HCT116 (cell line): Measurements from ENCODE around the gene SIX6.

DNA sequence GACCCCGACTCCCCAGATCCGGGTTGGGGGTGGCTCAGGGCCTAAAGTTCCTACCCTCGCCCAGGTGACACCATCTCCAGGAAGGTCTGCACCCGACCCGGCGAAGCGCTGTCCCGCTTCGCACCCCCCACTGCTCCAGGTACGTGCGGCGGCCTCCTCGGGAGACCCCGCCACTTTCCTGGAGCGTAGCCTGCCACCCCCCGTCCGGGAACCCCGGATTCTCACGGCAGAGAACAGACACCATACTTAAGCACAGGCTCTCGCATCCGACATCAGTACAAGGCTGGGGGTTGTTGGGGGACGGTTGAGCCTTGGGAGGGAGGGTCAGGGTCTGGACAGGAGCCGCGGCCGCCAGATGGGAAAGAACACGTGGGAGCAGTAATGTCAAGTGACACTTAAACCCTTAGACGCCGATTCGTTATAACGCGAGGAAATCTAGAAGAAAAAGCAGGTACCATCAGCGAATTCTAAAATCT, 485 bp downstream of the TIMM9 start:
- RRBS = 0% methylated on average over 6 of the region's 32 CpGs

GRCh38 chr14:58571950-58572423, 65.8 kb upstream of the DACT1 start:
- RRBS = no CpG with 5 or more reads among the region's 7 CpGs

DNA sequence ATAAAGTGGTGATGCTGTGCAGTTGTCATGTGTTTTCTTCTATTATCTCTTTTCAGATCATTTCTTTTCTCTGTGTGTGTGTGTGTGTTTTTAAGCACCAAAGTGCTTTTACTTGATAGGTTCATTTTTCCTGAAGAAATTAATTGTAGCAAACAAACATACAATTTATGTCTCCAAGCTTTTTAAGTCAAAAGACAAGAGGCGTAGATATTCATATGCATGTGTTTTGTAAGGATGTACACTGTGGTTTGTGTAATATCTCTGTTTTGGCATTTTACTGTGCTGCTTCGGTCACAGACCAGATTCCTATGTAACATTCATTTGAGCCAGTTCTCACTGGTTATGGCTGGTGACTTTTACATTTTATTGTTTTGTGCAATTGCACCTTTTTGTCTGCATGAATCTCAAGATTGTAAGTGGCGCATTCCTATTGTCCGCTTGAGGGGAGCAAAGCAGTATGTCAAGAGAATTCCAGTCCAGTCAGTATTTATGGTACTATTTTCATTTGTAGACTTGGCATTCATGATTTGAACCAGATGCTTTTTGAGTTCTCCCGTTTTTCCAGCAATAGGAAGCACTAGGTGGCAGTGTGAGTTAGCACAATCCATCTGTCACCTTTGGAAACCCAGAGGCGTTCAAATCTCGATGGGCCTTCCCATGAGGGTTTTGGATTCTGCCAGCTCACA, 1.9 kb downstream of the DACT1 start:
- RRBS = no CpG with 5 or more reads among the region's 7 CpGs

GRCh38 chr14:58752777-58753382, 115.1 kb downstream of the DACT1 start:
- RRBS = no CpG with 5 or more reads among the region's 12 CpGs

- RRBS = no CpG with 5 or more reads among the region's 10 CpGs
Observed at GRCh38 chr14:59190362-59190870, 1.9 kb downstream of the DAAM1 start.

GRCh38 chr14:59384064-59384453, 81.1 kb downstream of the GPR135 start:
- RRBS = no CpG with 5 or more reads among the region's 3 CpGs

- RRBS = no CpG with 5 or more reads among the region's 6 CpGs
Observed at GRCh38 chr14:59695013-59695662, 118.5 kb upstream of the CCDC175 start.

DNA sequence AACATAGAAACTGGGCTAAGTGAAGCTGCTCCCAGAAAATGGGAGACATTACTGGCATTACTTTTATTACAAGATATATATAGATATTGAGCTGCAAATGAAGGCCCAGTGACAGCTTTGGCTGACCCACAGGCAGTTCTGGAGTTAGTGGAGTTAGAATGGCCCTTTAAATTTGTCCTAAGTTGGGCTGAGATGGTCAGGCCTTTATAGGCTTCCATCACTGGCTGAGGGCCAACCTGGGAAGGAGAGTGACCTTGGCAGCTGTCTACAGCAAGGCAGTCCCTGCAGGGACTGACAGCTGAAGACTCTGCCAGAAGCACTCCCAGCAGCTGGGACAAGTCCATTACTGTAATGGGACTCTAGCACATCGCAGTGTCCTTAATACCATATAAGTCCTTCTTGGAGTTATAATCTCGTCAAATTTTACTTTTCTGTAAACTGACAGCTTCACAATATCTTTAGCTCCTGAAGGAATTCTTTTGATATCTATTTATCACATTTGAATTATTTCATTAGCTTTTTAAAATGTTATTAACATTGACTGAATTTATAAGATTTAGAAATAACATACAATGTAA, 88.6 kb upstream of the PCNX4 start:
- RRBS = no CpG with 5 or more reads among the region's 2 CpGs

DNA sequence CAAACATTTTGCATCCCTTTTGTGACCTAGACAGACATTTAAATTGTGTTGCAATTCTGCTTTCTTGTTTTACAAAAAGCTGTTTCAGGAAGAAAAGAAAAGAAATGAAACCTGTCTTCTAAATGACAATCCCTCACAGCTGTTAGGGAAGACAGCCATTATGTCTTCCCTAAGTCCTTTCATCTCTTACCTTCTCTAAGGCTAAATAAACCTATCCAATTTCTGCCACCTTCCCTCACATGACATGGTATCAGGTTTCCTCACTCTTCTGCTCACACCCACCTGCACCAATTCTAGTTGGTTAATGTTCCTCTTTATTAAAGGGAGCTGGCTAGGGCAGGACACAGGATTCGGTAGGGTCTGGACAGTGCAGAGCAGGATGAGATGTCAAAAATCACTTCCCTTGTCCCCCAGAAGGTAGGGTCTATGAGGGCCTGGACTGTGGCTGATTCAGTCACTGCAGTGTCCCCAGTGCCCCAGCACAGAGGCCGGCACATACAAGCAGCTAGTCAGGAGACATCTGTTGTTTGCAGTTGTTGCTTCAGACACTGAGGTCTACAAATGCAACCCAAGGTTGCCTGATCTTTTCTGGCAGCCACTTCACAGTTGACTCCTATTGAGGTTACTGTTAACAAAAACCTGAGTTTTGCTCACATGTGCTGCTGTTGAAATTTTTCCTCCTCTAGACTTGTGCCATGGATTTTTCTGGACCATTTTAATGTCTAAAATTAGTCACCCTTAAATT, 3.7 kb downstream of the DHRS7 start:
- RRBS = no CpG with 5 or more reads among the region's 2 CpGs

- RRBS = no CpG with 5 or more reads among the region's 1 CpG
Observed at GRCh38 chr14:60265520-60265767, 16.4 kb downstream of the PPM1A start.

DNA sequence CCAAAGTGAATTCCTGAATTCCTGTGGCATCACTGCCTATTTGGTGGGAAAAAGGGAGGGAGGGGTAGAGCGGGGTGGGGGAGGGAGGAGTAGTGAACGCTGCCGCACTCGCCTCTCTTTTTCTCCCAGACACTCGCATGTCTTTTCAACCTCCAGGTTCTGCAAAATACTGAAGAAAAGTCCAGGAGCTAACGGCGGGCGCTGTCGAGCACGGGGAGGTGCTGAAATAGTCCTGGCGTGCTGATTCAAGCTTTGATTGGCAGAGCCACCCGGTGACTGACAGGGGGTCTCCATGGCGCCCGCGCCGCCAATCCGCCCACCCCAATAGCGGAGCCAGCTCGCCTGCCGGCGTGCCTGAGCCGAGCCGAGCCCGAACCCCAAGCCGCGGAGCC, at the start of gene SIX6:
SIX6 (plus strand) TSS at position 324 of the 392 bp plus-strand sequence.
- RRBS = 89% methylated on average over 12 of the region's 26 CpGs

DNA sequence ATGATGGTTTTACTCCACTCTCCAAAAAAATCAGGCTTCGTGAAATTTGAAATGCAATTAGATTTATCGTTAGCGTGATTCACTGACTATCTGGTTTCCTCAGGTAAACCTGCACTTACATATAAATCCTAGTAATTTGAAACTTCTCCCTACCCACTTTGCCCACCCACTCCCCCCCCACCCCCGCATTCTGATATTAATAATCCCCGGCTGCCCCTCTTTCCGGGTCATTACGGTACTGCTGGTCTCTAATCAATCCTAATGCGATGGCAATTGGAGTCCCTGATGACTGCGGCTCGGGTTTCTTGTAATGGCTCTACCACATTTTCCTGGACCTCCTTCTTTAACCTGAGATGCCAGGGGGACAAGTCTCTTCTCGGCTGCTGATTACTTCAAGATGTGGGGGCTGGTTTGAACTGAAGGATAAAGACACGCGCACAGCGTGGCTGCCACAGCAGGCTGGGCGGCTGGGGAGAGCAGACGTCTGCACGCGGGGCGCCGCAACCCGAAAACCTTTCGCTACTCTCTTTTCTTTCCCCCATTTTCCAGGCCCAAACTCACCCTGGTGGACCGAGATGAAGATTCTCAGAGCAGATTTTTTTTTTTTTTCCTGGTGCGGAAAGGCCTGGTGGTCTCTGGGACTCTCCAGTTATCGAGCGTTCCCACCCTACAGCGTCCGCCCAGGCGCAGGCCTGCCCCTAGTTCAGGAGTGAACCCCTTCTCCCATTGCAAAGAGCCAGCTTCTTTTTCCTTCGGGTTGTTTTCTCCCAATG, 5.9 kb upstream of the SIX1 start:
- RRBS = no CpG with 5 or more reads among the region's 30 CpGs

DNA sequence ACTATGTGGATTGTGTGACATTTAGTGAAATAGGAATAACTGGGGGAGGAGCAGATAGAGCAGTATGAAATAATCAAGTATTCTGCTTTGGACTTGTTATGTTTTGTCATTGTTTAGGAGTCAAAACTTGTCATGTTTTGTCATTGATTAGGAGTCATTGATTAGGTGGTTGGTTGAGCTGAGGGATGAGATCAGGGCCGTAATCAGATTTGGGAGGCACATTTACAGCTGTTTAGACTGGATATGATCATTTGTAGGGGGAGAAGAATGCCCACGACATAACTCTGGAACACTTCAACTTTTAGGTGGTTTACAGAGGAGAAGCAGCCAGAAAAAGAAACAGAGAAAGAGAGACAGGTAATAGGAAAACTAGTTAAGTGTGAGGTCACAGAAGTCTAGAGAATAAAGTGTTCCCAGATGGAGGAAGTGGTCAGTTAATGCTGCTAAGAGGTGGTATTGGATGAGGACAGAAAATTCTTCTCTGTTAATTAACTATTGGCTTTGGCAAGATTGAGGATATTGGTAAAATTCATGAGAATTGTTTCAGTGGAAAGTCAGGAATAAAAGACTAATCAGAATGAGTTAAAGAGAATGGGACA, 40.3 kb downstream of the MNAT1 start:
- RRBS = no CpG with 5 or more reads among the region's 2 CpGs

GRCh38 chr14:60980646-60980893, 309 bp downstream of the TRMT5 start:
- RRBS = no CpG with 5 or more reads among the region's 8 CpGs

- RRBS = no CpG with 5 or more reads among the region's 3 CpGs
Observed at GRCh38 chr14:61098362-61098561, 117.2 kb downstream of the SLC38A6 start.

- RRBS = no CpG with 5 or more reads among the region's 6 CpGs
Observed at GRCh38 chr14:61257642-61258097, 23.5 kb downstream of the TMEM30B start.

DNA sequence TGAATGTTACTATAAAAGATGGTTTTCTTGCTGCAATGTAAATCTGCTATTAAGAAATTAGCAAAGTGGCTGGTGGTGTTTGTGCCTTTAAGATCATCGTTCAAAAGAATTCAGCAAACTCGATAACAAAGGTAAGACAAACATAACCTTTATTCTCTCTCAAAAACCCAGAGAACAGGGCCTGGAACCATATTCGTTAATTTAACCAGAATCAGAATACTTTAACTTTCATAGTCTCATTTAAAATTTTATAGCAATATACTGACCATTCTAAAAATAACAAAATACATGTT, 3.3 kb downstream of the TMEM30B start:
- RRBS = no CpG with 5 or more reads among the region's 3 CpGs

DNA sequence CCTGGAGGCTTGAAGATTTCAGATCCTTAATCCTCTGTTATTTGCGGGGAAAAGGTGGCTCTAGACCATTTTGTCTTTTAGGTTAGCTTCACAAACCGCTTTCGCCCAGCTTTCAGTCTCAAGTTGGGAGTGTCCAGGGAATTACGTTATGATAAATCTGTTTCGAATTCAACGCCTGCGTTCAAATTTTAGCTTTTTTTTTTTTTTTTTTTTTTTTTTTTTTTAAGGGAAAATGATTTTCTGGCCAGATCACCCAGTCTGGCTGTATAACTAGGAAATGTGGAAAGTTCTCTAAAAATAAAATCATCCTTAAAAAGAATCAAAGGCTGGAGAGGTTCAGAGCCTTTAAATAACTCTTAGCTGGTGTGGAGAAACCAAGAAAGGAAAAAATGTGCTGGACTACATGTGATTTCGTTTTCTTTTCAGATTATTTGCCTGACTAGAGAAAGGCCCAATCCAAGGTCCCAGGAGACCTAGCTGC, 580 bp upstream of the TMEM30B start:
- RRBS = no CpG with 5 or more reads among the region's 8 CpGs

DNA sequence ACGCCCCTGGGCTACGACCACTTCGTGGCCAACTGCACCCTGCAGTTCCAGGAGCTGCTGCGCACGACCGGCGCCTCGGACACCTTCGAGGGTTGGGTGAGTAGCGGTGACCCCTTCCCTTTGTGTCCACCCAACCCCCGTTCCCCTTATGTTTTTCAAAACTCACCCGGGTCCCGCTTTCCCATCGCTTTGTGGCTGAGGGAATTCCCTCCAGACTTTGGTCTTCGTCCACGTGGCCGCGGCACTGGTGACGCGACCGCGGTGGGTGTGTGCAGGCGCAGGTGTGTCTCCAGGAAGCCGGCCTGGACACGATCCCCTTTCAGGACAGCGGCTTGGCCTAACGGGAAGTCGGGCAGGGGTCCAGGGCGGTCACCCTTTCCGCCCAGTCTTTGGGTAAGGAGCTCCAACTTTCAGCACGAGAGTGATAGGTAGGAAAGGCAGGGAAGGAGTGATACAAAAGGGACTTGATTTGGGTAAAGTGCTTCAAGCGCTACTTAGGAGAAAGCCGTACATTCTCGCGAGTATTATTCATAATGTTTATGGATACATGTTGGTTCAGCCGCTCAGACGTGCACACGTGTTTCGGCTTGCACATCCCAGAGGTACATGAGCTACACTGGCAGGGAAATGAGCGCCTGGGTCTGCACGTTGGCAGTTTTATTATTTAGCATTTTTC, 1.1 kb downstream of the PRKCH start:
- RRBS = 0% methylated on average over 6 of the region's 41 CpGs